Kidney (tissue), 2 donors: ENCODE measurements around a stretch of chr1.

- PRO-cap: no peak
- RRBS: 2% methylated on average over 78 of the region's 124 CpGs
These were observed 1.2 kb downstream of the PRDM16 start for GRCh38 chr1:3069951-3070794.

DNA sequence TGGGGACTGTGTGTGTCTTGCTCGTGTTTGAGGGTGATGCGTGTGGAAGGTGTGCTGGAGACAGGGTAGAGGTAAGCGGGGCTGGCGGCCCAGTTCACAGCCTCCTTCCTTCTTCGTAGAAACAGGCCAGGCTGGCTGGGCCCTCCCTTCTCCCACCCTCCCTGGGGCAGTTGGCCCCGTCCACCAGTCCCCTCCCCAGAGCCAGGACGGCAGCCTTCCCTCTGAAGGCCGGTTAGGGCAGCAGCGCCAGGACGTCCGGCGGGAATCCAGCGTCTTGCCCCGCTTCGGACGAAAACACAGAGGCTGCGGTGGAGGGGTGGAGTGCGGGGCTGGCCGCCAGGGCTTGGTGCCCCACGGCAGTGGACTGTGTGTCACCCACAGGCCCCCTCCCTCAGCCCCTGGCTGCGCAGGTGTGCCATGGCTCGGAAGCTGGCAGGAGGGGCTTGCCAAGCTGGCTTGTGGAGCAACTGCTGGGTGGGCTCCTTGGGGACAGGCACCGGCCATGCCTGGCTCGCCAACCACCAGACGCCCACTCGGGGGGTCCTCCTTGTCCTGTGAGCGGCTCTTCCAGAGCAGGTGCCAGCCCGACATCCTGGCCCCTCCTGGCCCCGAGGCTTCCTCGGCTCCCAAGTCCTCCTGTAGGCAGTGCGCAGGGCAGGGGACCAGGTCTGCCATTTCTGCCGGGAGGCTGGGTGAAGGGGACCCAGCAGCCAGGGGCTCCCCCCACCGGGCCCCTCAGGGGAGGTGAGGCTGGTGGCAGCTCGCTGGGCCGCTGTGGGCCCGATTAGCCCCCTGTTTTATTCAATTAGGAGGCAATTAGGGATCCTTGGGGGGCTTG, 3.7 kb downstream of the PRDM16 start:
- PRO-cap: bidirectional peak, plus-strand start at position 224 of the sequence, minus-strand start at position 115 of the sequence
- RRBS: 10% methylated on average over 2 of the region's 36 CpGs

DNA sequence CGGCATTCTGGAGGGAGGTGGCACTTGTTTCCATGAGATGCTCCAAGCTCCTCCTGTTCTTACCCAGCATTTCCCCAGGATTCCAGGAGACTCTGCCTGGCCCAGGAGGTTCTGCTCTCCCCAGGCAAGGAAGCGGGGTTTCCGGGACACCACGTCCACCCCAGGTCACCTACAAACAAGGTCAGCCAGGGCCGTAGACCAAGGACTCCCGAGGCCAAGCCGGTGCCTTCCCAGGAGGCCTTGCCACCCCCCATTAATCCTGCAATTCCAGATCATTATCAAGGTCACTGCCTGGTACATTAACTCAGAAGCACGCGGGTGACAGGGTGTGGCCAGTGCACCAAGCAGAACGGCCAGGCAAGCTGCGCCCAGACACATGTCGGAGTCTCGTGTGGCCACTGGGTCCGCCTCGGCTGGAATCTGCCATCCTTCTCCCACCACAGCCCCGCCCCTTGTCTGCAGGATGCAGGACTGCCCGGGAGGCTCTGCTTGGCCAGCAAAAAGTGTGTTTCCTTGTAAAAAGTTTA, 144.7 kb downstream of the PRDM16 start:
- PRO-cap: no peak
- RRBS: 34% methylated on average over 5 of the region's 17 CpGs

- PRO-cap: no peak
- RRBS: 45% methylated on average over 5 of the region's 17 CpGs
These were observed 183.6 kb upstream of the ARHGEF16 start for GRCh38 chr1:3270748-3271466.

DNA sequence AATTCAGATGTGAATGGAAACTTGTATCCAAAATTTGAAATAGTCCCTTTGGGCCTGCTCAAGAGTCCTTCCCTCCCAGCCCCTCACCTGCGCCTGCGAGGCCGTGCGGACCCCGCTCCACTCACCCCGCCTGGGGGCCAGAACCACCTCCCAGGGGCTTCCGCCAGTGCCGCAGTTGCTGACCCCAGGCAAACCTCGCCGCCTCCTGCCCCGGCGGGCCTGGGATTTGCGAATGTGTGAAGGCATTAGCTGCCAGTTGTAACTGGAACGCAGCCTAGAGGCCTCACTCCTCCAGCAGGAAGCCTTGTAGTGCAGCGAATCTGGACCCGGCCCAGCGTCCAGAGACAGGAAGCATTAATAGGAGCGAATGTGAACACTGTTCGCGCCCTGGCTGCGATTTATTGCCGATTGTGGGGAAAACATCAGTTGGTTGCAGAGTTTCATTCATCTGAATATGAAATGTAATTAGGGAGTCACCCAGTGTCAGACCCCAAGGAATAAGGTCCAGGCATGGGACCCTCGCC, 140.9 kb upstream of the ARHGEF16 start:
- PRO-cap: no peak
- RRBS: 4% methylated on average over 6 of the region's 23 CpGs

GRCh38 chr1:3314740-3315535, 139.5 kb upstream of the ARHGEF16 start:
- PRO-cap: no peak
- RRBS: 0% methylated on average over 1 of the region's 20 CpGs

- PRO-cap: no peak
- RRBS: 85% methylated on average over 4 of the region's 8 CpGs
These were observed 105.8 kb upstream of the ARHGEF16 start for GRCh38 chr1:3348751-3349048.

- PRO-cap: no peak
- RRBS: 64% methylated on average over 8 of the region's 24 CpGs
These were observed 87.8 kb upstream of the ARHGEF16 start for GRCh38 chr1:3366525-3367208.

GRCh38 chr1:3402534-3402990, 51.9 kb upstream of the ARHGEF16 start:
- PRO-cap: no peak
- RRBS: no CpG with 5 or more reads among the region's 18 CpGs

- PRO-cap: no peak
- RRBS: no CpG with 5 or more reads among the region's 32 CpGs
These were observed 13.8 kb downstream of the ARHGEF16 start for GRCh38 chr1:3468041-3468880.

DNA sequence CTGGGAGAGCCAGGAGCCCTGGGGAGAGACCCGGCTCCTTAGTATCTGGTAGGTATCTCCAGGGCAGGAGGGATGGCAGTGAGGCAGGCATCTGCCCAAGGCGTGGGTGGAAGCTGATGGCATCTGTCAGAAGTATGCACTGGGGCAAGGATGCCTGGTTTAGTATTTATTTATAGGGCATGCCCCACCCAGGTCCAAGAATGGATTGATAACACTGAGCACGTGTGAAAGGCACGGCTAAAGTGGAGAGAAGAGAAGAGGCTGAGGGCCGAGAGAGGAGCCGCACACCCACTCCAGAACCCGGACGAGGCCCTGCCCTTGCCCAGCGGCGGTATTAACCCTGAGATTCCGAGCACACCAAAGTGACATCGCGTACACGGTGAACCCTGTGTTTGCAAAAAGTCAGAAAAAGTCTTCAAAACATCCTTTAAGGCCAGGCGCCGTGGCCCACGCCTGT, 2.4 kb downstream of the TP73 start:
- PRO-cap: no peak
- RRBS: no CpG with 5 or more reads among the region's 17 CpGs

DNA sequence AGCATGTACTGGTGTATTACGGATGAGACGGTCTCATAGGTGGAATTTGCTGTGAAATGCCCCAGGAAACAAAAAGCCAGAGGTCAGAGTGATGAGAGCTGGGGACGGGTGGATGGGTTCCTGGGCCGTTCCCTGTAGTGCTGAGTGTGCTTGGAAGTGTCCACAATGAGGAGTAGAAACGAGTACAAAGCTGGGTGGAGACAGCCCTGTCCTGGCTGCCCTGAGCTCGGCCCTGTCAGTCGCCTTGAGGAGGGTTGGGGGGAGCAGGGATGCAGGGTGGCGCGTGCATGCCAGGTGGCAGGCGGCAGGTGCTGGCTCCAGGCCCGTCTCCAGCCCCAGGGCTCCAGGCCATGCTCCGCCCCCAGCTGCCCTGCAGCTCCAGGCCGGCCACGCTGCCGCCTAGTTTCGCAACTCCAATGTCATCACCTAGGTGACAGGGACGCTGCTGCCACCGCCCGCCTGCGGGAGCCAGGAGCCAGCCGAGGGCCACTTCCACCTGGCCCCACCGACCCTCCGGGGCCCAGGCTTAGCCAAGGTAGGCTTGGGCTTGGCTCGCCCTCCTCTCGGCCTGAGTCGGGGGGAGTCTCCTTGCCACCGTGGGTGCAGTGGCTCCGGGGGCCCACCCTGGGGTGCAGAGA, 16.4 kb downstream of the TP73 start:
- PRO-cap: no peak
- RRBS: 14% methylated on average over 7 of the region's 28 CpGs

DNA sequence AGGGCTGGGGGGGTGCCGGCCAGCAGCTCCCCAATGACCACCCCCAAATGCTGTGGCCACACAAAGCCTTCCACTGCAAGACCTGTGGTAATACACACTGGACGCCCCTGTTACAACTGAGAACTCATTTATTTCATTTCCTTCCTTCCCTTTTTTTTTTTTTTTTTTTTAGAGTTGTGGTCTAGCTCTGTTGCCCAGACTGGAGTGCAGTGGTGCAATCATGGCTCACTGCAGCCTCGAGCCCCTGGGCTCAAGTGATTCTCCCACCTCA, 25.2 kb downstream of the TP73 start:
- PRO-cap: no peak
- RRBS: no CpG with 5 or more reads among the region's 3 CpGs

DNA sequence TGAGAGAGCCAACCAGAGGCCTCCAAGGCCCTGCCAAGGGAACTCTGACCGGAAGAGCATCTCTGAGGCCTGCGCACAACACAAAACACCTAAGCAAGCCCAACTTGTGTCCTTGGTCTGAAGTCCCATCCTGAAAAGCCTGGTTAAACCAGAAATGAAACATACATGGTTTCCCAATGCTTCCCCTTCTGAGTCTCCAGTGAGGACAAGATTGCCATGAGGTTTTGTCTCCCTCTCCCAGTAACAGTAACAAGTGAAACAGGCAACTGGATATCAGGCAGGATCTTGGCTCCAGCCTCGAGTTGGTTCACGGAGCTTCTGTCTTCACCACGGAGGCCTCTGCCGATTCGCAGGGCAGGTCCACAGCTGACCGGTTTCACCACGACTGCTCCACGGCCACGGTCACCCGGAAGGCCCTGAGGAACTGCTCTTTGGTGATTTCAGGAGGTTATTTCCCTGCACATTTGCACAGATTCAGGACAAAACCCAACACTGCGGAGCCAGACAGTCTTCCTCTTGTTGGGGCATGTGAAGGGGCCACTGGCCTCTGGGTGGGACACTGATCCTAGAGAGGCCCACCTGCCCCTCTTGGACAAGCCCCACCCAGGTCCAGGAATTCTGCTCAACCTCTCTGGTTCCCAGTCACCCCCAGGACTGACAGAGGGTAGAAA, 14.1 kb upstream of the CCDC27 start:
- PRO-cap: no peak
- RRBS: 92% methylated on average over 2 of the region's 13 CpGs

DNA sequence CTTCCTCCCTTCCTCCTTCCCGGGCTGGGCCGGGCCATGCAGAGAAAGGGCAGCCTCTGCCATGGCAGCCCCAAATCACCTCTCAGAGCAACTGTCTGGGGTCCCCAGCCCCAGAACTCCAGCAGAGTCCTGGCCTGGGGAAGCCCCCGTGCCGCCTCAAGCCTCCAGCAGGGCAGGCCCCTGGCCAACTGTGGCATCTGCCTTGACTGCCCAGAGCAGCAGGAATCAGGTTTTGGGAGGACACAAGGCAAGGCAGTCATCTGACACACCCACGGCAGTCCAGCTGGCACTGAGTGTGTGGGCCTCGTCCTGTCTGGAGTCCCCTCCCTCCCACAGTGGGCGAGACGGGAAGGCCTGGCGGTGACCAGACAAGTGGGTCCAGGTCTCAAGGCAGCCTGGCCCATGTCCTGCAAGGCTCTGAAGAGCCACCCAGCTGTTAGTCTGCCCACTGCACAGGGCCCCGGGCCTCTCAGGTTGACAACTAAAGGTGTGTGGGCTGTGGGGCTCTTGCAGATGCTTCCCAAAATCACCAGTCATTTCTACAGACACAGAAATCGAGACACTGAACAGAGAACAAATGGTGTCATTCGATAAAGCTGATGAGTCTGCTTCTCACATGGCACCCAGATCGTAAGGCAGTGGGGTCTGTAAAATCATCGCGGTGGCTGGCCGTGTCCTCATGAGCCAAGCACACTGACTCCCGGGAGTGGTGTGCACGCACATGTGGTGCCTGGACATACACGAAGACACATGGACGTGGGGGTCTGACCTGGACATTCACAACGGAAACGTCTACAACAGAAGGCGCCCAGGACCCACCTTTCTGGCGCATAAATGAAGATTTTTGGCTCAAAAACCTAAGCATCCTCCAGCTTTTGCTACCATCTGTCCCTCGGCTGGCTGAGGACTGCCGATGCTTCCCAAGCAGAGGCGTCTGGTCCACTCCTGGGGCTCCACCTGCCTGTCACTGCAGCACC, 6.5 kb downstream of the SMIM1 start:
- PRO-cap: no peak
- RRBS: 67% methylated on average over 2 of the region's 27 CpGs

DNA sequence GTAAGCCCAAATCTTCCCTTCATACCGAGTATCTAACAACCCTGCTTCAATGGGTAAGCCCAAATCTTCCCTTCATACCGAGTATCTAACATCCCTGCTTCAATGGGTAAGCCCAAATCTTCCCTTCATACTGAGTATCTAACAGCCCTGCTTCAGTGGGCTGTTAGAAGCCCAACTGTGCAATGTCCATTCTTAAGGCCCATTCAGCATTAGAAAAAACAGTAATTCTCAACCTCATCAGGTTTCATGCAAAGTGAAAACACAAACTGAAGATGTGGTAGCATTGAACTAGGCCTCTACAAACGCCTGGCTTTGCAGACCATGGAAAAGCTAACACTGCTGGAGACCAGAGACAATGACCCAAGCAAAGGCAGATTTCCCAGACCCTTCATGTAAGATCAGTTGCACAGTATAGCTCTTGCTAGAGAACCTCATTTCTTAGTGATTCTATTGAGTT, 22.6 kb downstream of the CEP104 start:
- PRO-cap: no peak
- RRBS: no CpG with 5 or more reads among the region's 3 CpGs

- PRO-cap: no peak
- RRBS: no CpG with 5 or more reads among the region's 12 CpGs
These were observed 17.4 kb downstream of the CEP104 start for GRCh38 chr1:3839478-3840170.

GRCh38 chr1:3883336-3884032, 16.6 kb downstream of the C1orf174 start:
- PRO-cap: no peak
- RRBS: no CpG with 5 or more reads among the region's 15 CpGs

GRCh38 chr1:3942529-3943277, 42.6 kb upstream of the C1orf174 start:
- PRO-cap: no peak
- RRBS: no CpG with 5 or more reads among the region's 22 CpGs

GRCh38 chr1:4127286-4127631, 227.2 kb upstream of the C1orf174 start:
- PRO-cap: no peak
- RRBS: 100% methylated on average over 1 of the region's 12 CpGs